Bile duct (tissue), 1 donor: ENCODE measurements around the gene WARS1.

- PRO-cap: bidirectional peak, plus-strand start at chr14:100240019, minus-strand start at chr14:100240018; bidirectional peak, plus-strand start at chr14:100240197, minus-strand start at chr14:100240255; bidirectional peak, plus-strand start at chr14:100240671, minus-strand start at chr14:100240615
Measured at GRCh38 chr14:100239825-100241026, 1.3 kb downstream of the YY1 start.

DNA sequence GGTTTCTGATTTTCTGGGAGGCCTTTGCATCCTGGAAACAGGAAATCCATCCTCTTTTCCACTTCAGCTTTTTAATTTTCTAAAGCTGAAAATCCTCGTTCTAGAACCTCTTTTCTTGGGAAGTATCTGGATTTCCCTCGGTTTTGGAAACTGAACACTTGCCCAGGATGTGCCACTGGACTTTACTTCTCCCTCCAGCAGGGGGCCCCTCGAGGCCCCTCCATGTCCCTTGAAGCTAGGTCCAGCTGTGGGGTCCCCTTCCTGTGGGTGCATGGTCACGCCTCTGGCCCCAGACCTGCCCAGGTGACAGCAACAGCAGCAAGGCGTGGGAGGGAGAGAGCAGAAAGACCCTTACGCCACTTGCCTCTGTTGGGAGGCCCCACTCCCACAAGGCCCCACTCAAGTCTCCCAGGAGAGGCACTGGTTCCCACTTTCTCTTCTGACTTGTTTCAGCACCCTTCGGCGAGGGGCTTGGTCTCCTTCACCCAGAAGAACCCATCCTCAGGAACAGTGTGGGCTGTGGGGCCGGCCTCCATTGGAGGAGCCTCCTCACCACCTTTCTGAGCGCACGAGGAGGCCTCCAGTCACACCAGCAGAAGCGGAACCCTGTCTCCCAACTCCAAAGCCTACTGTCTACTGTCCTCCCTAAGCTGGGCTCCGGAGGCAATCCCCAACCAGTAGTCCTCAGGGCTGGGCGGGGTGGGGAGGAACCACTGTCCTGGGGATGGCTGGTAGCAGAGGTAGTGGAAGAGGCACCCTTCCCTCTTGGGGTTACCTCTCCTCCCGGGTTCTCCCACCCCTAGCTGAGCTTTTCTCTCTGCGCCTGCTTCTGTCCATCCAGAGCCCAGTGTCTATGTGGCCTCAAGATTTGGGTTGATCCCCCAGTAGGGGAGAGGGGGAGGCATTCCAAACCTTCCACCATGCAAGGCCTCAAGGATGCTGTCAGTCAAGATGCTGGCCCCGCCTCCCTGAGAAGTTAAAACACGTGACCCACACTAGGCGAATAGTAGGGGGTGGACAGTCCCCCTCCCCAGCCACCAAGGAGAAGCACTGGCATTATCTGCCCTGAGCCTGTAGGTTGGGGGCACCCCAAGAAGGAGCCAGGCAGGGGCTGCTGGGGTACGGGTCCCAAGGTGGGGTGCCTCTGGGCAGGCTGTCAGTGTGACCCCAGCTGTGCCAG, 2.8 kb downstream of the SLC25A29 start:
- PRO-cap: no peak

- PRO-cap: bidirectional peak, plus-strand start at chr14:100305688, minus-strand start at chr14:100305557
Measured at GRCh38 chr14:100305205-100306183, 750 bp downstream of the SLC25A29 start.

DNA sequence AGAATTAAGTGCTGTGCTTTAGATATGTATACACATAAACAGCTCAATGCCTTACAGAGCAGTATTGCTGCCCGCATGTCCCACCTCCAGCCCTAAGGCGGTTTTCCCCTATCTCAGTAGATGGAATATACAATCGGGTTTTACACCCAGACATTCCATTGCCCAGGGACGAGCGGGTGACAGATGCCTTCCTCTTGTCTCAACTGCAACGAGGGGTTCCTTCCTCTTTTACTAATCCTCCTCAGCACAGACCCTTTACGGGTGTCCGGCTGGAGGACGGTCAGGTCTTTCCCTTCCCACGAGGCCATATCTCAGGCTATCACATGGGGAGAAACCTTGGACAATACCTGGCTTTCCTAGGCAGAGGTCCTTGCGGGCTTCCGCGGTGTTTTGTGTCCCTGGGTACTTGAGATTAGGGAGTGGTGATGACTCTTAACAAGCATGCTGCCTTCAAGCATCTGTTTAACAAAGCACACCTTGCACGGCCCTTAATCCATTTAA, 5.9 kb upstream of the SLC25A29 start:
- PRO-cap: no peak

GRCh38 chr14:100332662-100333756, 9.9 kb downstream of the SLC25A47 start:
- PRO-cap: no peak

GRCh38 chr14:100374885-100375887, at the start of gene WARS1:
Gene WARS1, minus strand, starts transcription at chr14:100375347.
- PRO-cap: unidirectional peak, minus-strand start at chr14:100375347; bidirectional peak, plus-strand start at chr14:100375758, minus-strand start at chr14:100375455

GRCh38 chr14:100409888-100410423, 33.7 kb downstream of the WDR25 start:
- PRO-cap: no peak

- PRO-cap: no peak
Measured at GRCh38 chr14:100660933-100661516, 65.7 kb upstream of the DLK1 start.

GRCh38 chr14:100678573-100679015, 48.1 kb upstream of the DLK1 start:
- PRO-cap: no peak

DNA sequence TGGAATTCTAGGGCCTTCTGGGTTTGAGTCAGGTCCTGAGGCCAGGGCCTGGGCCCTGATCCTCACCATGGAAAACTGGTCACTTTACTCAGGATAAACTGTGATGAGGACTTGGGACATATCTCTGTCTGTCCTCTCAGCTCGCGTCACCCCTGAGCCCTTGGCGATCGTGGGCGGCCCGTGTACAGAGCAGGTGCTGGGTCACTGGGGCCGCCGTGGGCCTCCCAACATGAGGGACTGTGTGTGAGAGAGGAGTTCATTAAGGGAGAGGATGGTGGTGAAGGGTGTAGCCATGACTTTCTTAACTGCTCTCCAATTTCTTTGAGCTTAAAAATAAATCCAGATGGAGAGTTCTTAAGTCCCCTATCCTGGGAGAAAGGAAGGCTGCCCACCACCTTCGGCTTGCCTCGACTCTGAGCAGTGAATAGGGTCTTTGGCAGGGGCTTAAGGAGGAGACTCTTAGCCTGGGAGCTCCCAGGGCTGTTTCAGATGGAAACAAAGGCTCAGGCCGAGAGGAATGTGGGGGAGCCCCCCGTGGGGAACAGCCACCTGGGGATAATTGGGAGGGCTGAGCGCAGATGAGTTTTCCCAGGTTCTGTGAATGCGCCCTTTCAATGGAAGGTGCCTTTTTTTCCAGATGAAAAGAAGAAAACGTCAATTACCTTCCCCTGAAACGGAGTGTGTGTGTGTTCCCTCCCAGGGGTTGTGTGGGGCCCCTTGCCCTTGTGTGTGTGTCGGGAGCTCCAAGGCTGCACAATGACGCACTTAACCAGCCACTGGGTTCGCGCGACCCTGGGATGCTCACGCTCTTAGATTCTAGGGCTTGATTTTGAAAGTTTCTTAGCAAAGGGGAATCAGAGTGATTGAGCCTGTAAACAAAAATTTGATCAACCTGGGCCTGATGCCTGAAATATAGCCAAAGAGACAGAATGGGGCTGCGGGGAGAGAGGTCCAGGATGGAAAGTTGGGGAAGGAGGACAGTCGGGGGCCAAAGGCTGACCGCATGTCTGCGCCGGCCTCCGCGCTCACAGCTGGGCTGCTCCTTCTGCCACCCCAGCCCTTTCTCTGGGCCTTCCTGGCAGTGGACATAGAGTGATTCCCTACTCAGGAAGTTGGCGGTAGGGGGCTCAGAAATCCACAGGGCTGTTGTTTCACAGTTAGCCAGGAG, 63.3 kb downstream of the RTL1 start:
- PRO-cap: no peak

DNA sequence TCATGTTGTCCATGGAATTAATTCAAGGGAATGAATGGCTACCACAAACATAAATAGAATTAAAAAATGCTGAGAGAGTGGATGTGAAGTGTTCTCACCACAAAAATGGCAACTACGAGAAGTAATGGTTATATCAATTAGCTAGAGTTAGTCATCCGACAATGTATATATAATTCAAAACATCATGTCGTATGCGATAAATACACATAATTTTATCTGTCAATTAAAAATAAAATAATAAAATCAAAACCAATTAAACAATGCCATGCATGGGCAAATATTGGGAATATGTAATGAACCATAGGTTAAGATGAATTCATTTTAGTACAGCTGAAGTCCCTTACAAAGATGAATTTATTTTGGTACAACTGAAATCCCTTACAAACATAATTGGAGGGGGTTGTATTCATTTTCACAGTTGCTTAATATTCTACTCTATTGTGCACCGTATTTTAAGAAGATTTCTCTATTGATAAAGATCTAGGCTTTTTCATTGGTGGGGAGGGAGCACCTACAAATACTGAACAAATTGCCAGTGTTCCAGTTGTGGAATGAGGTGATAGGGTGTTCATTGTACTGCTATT, 20.5 kb upstream of the RTL1 start:
- PRO-cap: no peak

- PRO-cap: no peak
Measured at GRCh38 chr14:101073199-101073829, 169.8 kb upstream of the RTL1 start.

DNA sequence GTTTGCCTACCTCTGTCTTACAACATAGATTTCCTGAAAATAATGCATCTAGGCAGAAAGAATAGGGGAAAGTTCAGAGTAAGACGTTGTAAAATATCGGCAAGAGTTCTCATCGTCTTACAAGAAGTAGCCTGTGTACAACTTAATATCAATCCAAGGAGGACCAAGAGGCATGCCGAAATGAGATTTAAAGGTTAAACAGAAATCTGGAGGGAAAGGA, 355.9 kb upstream of the PPP2R5C start:
- PRO-cap: no peak

DNA sequence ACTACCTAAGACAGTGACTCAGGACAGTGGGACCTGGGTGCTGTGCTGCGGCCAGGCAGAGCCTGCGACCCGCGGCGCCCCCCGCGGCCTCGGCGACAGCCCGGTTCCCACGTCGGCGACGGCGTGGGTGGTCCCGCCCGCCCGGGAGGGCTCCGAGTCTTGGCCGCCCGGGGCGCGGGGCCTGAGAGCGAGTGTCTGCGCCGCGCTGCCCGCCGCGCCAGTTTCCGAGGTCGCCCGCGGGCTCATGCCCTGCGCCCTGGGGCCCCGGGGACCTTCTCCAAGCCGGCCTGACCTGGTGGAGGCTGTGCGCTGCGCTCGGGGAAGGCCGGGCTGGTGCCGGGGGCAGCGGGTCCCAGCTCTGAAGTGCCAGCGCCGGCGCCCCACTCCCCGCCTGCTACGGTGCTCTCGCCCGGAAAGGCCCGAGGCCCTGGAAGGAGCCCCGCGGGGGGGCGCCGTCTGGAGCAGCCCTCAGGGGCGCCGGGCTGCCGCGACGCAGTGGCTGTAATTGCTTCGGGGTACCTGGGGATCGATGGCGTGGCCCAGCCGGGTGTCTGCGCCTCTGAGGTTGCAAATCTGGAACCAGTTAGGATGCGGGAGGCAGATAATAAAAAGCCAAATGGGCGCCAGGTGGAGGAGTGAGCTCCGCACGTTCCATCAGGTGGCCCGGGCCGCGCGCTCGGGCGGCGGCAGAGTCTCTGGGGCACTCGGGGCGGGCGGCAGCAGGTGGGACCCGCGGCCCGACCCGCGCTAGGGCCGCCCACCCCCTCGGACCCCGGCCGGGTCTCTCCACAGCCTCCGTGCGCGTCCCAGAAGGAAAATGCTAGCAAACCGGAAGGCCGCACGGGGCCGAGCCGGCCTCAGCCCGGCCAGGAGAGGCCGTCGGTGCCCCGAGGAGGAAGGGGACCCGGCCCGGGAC, 302.6 kb upstream of the PPP2R5C start:
- PRO-cap: no peak

DNA sequence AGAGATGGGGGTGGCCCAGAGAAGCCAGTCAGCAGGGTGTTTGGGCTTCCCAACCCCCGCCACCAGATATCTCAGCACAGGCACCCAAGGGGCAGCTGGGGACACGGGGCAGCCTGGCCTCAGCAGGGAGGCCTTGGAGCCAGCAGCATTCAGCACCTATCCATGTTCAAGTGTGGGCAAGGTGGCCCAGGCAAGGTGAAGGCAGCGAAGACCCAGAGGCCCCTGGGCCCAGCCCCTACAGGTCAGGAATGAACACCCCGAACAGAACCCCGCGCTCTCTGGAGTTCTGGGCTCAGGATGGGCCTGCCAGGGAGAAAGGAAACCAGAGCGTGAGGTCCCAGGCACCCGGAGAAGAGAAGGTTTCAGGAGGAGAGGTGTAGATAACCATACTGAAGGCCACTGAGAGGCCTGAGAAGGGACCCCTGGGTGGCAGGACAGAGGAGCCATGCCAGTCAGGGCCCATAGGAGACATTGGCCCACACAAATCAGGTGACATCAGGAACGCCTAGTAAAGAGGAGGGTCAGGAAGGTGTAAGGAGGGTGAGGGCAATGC, 234.5 kb upstream of the PPP2R5C start:
- PRO-cap: no peak

- PRO-cap: no peak
Measured at GRCh38 chr14:101557496-101558483, 203.7 kb upstream of the PPP2R5C start.

GRCh38 chr14:101584547-101584887, 177.0 kb upstream of the PPP2R5C start:
- PRO-cap: no peak

DNA sequence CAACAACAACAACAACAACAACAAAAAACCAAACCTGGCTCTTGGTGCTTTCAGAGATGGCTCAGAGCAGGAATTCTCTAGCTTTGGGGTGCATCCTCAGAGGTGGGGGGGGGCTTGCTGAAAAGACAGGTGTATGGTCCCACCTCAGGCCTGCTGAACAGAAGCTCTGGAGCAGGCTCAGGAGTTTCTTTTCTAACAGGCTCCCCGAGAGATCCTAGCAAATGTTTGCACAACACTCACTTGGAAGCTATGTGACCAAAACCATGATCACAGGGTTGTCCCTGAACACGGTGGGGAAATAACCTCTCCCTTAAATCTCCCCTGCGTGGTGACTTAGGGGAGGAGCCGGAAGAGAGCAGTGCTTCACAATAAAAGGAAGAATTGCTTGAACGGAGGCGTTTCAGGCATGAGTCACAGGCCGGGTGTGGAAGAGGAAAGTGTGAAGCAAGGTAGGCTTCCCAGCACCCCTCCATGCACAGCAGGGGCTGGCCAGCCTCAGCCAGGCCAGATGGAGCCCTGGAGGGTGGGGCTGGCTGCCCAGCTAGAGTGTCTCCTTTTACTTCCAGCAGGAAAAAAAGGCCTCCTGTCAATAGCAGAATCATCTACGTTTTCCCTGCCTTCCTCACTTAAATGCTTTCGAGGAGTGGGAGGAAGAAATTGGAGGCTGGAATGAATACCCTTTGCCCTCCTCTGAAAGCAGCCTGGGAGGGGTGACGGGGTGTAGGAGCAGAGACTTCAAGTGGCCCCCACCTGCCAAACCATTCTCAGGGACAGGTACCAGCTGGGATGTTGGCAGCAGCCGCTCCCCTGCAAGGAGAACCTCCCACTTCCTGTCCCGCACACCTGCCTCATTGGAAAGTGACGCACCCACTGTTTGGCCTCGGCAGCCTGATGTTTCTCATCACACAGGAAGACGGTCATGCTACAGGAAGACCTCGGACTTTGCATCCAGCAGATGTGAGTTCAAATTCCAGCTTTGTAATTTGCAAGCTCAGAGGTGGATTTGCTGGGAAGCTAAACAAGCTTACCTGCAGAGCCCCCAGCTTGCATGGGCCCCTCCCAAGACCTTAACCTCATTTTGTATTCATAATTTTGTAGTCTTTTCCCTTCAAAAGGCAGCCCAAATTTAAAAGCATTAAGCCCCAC, 30.1 kb upstream of the PPP2R5C start:
- PRO-cap: bidirectional peak, plus-strand start at position 414 of the sequence, minus-strand start at position 335 of the sequence; bidirectional peak, plus-strand start at position 901 of the sequence, minus-strand start at position 766 of the sequence

- PRO-cap: unidirectional peak, plus-strand start at chr14:101820393
Measured at GRCh38 chr14:101820213-101820847, 58.8 kb downstream of the PPP2R5C start.

GRCh38 chr14:101820949-101822053, 59.8 kb downstream of the PPP2R5C start:
- PRO-cap: bidirectional peak, plus-strand start at chr14:101821750, minus-strand start at chr14:101821637